Natural killer cell (primary cell): ENCODE measurements around the gene CNPY1.

GRCh38 chr7:154845061-154845482 lies 157.9 kb downstream of the PAXIP1 start:
- PRO-cap = no peak

DNA sequence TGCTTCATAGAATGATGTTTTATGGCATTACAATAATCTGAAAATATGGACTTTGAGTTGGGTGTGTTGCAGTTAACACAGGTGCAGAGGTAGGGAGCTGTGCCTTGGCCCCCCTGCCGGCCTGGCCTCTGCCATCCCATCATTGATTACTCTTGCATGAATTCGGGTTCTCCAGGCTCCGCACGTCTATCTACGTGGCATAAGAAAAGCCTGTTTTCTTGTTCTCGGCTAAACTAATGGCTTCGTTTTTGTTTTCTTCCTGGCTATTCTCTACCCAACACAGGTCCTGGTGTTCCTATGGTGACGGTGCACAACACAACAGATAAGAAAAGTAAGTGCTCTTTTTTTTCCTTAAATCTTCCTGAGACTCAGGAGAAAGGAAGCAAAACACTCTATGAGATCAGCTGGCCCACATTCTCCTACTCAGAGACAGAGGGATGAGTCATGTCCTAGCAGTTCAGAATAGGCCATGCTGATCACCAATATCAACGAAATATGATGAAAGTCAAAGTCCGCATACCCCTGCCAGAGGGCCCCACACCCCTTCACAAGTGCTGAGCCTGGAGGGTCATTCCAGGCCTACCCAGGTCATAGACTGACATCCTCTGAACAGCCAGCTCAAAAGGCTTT lies 149.3 kb downstream of the PAXIP1 start:
- PRO-cap = no peak

DNA sequence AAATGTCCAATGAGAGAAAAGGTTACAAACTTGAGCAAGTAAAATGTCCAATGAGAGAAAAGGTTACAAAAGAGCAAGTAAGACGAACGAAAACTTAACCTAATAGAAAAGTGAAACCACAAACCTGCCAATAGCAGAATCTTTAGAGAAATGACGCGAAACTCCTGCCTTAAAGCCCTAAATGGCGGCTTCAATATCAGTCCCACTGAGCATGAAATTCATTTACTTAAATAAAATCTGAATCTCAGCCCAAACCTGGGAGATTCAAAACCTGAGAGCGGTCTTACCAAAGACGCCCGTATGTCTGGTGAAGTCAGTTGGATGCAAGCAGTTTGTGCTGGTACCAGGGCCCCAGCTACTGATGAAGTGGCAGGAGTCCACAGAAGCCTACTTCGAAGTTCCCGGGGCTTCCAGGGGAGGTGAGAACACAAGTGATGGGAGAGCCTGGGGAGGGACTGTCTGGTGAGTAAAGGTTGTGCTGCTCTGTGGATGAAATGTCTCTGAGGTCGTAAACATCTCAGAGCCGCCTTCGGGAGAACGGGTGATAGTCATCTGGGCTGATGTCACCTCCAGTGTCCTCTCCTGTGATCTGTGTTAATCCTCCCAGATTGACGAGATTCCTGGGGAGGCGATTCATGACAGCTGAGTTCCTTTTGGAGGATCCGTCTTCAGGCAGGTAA lies 74.4 kb downstream of the PAXIP1 start:
- PRO-cap = bidirectional peak, plus-strand start at position 180 of the sequence, minus-strand start outside the sequence

DNA sequence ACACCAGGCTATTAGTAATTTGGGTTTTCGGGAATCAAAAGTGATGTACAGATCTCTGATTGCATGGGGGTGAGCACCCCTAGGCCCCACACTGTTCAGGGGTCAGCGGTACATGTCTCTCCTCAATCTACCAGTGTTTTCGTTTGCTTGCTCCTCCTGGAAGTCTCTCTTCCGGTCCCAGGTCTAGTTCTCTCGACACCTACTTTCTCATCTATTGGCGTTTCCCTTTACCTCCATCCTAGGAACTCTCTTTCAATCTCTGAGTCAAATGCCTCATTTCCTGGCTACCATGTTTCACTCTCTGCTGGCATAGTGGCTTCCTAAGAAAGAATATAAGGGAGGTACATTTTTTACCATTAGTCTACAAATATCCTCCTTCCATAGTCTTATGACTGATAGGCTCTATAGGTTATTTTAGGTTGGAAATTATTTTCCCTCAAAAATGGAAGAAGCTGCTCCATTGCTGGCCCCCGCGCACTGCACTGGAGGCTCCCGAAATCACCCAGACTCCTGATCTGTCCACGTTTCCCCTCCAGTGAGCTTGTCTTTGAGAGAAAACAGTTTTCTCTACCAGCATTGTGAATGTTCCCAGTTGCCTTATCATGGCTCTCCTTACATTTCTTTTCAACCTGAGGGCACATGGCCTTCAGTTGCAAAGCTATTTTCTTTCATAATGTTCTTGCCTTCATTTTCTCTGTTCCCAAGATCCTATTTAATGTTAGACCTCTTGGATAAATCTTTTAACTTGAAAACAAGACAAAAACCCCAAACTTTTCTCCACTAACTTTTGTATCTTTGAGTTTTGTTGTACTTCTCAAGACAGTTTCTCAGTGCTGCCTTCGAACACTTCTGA lies 36.9 kb downstream of the PAXIP1 start:
- PRO-cap = no peak

DNA sequence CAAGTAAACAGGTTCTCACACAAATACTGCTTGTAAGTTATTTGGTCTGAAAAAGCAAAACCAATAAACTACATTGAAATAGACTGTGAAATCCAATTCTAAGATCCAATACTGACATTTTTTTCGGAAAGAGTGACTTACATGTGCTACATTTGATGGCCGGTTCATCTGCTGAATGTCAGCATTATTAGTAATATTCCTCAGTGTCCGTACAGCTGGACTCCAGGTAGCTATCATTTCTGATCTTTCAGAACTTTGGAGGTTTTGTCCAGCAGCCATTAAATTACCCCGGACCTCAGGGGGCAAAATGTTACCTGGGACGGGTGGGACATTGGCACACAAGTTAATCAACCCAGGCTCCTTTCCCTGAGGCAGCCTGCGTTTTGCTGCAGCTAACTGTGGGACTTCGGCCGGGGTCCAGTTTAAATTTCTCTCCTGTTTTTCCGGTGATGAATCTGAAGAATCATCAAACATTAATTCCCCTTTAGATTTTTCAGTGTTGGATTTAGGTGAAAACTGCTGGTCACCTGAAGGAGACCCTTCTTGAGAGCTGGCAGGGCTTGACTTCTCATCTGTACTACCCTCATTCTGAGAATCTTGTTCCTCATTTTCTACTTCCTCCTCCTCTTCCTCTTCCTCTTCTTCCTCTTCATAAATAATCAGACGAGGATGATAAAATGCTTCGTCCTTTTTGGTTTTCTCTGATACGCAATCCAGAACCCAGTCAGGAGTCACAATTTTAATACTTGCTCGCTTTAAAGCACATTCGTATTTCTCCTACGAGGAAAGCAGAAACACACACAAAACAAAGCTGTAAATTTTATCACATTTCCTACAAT lies 27.1 kb downstream of the PAXIP1 start:
- PRO-cap = no peak

DNA sequence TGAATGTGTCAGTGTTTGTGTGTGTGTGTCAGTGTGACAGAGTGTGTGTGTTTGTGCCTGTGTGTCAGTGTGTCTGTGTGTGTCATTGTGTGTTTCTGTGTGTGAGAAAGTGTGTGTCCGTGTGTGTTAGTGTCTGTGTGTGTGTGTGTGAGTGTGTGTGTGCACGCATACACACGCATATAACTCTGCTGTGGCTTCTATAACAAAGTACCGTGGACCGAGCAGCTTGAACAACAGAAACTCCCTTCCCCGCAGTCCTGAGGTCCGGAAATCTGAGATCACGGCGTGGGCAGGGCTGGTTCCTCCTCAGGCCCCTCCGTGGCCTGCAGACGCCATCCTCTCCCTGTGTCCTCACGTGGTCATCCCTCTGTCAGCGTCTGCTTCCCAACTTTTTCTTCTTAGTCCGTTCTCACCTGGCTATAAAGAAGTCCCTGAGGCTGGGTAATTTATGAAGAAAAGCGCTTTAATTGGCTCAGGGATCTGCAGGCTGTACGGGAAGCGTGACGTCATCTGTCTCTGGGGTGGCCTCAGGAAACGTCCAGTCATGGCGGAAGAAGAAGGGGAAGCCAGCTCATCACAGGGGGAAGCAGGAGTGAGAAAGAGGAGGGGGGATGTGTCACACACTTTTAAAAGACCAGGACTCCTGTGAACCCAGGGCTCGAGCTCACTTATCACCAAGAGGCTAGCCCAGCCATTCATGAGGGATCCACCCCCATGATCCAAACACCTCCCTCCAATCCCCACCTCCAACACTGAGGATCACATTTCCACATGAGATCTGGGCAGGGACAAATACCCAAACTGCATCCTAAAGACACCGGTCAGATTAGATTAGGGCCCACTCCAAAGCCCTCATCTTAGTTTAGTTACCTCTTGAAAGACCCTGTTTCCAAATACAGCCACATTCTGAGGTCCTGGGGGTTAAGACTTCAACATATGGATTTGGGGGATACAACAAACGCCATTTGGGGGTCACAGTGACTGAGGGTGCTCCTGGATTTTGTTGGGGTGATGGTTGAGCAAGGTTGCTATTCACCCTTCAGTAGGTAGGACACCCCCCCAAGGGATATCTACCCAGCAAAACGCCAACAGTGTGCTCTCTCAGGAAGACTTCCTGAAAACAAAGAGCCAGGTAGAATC lies 91.2 kb upstream of the INSIG1 start:
- PRO-cap = bidirectional peak, plus-strand start at position 530 of the sequence, minus-strand start at position 235 of the sequence

DNA sequence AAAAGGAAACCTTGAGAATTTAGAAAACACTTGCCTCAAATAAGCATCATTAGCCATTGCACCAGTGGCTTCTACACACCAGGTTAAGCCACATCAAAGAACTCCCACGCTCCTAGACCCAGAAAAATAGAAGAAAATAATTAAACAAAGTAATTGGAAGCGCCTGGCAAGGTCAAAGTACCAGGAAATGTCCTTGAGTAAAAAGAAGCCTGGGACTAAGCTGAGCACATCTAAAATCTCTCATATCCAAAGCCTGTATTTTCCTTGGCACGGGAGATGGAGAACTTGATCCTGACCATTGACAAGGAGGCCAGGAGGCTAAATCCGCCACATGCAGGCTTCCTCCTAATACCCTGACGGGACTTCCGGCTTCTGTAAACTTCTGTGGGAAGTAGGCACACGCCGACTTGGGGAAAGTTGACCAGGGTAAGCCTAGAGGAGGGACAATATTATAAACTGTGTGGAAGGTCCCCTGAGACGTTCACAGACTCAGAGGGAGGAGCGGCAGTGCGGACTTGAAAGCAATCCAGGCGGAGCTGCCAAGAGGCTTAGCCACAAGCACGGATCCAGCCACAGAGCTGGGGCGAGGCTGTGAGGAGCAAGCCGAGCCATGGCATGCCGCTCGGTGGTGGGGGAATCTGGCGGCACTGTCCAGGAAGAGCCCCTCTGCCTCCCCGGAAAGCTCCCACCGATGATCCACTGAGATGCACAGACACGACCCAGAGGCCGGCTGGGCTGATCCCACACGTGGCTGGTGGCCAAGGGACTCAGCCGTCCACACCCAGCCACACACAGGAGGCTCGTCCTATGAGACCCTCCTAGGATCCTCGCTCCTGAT lies 40.2 kb upstream of the INSIG1 start:
- PRO-cap = no peak

- PRO-cap = no peak
Measured at GRCh38 chr7:155270047-155270351, 27.7 kb upstream of the INSIG1 start.

- PRO-cap = no peak
Measured at GRCh38 chr7:155294063-155294487, 3.6 kb upstream of the INSIG1 start.

GRCh38 chr7:155459934-155460437 lies 2.1 kb downstream of the EN2 start:
- PRO-cap = no peak

GRCh38 chr7:155546426-155546993 lies at the start of gene CNPY1:
Gene CNPY1 (minus strand): TSS chr7:155546559.
- PRO-cap = no peak

GRCh38 chr7:155678421-155678882 lies 34.0 kb downstream of the RBM33 start:
- PRO-cap = no peak

GRCh38 chr7:155713643-155714565 lies 69.4 kb downstream of the RBM33 start:
- PRO-cap = no peak

DNA sequence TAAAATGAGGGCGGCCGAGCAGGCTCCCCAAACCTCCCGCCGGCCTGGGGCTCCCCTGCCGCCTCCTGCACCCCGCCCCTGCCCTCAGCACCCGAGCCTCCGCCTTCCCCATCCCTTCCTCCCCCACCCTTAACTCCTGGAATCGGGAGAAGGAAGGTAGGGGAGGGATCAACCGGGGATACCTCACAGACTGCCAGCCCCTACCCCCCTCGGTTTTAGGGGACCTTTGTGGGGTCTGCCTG lies 3.0 kb downstream of the SHH start:
- PRO-cap = no peak

GRCh38 chr7:156204048-156204320 lies 391.7 kb upstream of the SHH start:
- PRO-cap = no peak

GRCh38 chr7:156545135-156545619 lies 95.4 kb upstream of the RNF32 start:
- PRO-cap = no peak

DNA sequence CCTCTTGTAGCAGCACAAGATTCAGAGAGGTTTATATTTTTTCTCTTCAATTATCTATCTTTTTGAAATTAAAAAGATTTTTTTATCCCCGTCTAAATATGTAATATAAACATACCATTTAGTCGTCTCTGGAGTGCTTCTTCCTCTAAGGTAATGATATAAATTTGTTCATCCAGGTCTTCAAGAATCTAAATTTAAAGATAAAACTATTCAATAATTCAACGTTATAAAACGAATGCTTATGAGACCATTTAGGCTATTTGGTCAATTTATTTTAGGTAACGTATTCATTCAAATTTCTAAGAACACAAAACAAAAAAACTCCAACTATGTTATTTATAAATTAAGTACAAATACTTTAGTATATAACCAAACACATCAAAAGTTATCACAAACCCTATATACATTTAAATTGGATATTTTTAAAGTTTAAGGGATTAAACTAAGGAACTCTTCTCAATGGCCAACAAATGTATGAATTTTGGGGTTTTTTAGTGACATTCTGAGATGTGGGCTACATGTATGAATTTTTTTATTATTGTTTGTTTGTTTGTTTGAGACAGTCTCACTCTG lies 115.8 kb downstream of the RNF32 start:
- PRO-cap = no peak

GRCh38 chr7:156891873-156892891 lies 801 bp downstream of the LMBR1 start:
- PRO-cap = bidirectional peak, plus-strand start at chr7:156892799, minus-strand start at chr7:156892698

DNA sequence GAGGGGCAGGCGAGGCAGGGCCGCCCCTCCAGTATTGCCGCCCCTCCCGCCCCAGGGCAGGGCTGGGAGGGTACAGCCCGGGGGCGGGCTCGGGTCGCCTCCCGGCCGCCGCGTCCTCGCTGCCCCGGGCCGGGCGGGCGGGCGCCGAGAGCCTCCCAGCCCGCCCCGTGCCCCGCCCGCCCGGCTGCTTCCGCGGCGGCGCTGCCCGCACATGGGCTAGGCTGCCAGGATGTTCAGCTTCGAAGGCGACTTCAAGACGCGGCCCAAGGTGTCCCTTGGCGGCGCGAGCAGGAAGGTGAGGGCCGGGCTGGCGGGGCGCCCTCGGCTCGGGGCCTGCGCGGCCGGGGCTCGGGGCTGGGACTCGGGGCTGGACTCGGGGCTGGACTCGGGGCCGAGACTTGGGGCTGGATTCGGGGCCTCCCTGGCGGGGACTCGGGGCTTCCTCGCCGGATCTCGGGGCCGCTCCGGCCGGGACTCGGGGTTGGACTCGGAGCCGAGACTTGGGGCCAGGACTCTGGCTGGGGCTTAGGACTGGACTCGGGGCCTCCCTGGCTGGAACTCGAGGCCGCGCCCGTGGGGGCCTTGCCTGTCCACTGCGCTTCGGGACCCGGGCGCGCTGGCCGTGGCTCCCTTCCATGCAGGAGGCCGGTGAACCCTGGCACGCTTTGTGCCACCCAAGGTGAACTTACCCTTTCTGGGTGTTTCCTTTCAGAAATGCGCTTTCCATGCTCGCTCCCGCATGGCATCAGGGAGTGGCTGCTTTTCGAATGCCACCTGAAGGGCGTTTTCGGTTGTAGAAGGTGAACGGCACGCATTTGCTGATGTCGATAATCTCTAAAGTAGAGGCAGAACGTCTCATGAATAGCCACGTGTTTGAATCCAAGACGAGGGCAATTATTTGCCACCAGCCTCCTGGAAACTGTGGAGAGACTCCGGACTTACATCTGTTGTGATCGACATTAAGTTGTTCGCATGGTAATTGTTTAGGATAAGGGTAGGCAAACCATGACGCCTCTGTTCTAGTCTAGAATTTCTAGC lies 637 bp downstream of the UBE3C start:
- PRO-cap = bidirectional peak, plus-strand start at position 208 of the sequence, minus-strand start at position 129 of the sequence

- PRO-cap = no peak
Measured at GRCh38 chr7:157239008-157239695, 97.7 kb upstream of the DNAJB6 start.